Jurkat, Clone E6-1 (cell line): Measurements from ENCODE around the genes ITM2B and CDADC1.

DNA sequence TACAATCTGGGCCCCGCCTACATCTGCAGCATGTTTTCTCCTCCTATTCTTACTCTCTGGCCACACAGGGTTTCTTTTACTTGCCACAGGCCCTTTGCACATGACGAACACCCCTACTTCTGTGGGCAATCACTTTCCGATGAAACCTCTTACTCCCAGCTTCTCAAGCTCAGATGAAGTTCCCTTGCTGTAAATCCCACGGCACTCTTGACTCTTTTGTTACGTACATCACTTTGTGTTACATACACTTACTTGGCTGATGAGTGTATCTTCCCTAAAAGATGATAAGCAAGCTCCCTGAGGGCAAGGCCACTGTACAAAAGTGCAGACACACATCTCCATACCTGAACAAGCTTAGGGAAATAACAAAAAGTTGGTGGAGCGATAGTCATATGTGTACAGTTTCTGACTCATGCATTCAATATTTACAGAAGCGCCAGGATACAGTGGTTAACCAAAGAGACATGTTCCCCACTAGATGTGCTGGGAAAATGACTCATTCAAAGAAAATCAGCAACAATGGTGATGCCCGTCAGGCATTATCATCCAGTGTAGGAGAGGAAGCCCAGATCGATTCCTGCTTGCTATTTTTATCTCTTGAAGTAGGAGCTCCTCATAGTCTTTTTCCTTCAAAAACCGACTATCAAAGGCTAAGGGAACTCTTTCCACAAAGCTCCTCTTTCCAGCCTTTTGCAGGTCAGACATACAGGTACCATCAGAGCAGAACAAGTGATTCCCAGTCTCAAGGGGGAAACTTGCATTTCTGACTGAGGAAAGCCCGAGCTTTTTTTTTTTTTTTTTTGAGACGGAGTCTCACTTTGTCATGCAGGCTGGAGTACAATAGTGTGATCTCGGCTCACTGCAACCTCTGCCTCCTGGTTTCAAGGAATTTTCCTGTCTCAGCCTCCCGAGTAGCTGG is 32.3 kb downstream of the RUBCNL start:
- RRBS = no CpG with 5 or more reads among the region's 14 CpGs

- RRBS = no CpG with 5 or more reads among the region's 2 CpGs
These were observed 32.8 kb upstream of the LRCH1 start for GRCh38 chr13:46520148-46520557.

DNA sequence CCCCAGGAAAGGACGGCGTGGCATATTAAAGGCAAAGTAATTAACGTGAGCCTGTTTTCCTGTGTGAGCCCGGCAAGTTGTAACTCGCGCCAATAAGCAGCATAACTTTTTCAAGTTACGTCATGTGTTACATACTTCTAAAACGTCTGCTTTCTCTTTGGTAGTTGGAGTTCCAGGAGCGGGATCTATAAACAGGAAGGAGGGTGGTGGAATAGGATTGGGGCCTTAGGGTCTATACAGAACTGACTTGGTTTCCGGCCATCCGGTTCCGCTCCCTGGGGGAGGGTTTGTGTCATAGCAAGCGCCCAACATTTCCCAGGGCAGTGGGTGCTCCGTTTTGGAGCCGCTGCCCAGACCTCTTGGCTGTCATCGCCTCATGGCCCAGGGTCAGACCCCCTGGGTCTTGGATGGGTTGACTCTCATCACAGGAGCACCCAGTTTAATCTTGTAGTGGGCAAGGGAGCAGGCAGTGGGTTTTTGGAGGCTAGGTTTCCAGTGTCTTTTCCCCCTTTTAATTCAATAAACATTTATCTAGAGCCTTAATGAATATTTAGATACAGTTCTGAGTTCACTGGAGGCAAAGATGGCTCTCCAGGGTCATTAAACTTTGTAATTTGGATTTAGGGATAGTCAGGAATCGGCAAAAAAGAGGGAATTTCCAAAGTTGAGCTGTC is 1.6 kb downstream of the LRCH1 start:
- RRBS = no CpG with 5 or more reads among the region's 17 CpGs

DNA sequence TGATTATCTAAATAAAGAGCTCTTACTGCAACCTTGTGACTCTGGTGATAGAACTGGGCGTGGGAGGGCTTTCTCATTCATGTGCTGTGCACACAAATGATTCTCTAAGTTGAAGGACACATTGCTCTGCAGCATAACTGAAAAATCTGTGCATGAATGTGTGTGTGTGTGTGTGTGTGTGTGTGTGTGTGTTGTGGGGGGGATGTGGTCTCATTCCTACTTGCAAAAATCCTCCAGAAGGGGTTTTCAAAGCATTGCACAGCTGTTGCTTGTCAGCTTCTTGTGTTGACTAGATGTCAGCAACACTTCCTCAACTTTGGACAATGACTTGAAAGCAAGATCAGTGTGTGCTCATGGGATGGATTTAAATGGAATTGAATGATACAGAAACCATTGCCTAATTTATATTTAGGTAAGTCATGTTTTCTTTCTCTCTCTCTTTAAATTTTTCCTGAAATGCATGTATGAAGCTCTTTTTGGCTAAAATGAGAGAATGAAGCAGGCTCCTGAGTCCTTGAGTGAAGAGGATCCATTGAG is 22.5 kb downstream of the LRCH1 start:
- RRBS = no CpG with 5 or more reads among the region's 1 CpG

DNA sequence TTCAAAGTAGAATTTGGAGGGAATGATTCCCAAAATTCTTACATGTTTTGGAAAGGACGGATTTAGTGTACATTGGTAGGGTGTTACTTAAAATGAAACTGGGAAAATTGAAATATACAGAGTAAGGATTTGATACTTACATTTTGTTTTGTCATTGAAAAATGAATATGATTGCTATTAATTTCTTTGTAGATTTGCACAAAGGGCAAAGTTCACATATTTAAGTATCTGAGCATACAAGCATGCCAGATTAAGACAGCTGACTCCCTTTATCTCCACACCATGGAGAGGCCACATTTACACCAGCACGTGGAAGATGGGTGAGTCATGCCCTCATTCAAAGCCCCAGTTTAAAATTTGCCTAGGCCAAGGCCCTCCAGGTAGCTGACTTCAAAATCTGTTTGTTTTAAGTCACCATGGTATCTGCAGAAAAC is 109.3 kb downstream of the ESD start:
- RRBS = no CpG with 5 or more reads among the region's 2 CpGs

DNA sequence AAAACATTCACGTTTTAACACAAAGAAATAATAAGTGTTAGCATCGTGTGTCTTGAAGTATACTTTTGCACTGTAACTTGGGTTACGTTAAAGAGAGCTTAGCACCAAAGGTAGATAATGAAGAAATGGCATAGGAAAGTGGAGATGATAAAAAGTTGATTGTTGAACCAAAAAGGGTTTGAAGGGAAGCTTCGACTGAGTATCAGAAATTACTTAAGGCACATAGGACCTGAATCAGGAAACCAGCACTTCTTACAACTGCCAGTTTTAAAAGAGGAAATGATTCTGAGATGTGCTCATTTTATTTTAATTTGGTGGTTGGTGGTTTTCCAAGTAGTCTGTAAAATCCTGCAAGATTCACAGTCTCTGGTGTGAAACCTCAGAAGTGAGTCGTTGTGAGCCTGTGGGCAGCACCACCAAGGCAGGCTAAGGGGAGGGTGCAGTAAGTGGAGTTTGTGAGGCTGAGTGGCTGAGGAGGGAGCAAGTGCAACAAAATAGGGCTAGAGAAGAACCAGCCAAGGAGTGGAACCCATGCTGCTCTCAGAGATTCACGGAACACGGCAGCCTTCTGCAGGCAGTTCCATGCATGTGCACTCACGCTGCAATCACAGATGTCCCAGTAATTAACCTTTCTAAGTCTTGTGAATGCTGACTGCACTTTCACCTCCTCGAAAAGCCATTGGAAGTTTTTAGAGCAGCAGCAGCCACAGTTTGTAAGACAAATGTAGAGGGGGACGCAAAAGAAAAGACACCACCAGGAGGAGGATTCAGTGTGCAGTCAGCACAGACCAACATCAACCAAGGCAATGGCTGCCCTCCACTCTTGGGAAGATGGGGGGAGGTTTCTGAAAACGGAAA is 45.1 kb downstream of the ESD start:
- RRBS = no CpG with 5 or more reads among the region's 11 CpGs

- RRBS = no CpG with 5 or more reads among the region's 3 CpGs
These were observed 318.8 kb upstream of the HTR2A start for GRCh38 chr13:47215661-47216093.

- RRBS = 2% methylated on average over 12 of the region's 76 CpGs
These were observed at the start of gene ITM2B for GRCh38 chr13:48232886-48233565. Gene ITM2B (plus strand): TSS chr13:48233206.

GRCh38 chr13:48234812-48235551 is 2.0 kb downstream of the ITM2B start:
- RRBS = no CpG with 5 or more reads among the region's 8 CpGs

DNA sequence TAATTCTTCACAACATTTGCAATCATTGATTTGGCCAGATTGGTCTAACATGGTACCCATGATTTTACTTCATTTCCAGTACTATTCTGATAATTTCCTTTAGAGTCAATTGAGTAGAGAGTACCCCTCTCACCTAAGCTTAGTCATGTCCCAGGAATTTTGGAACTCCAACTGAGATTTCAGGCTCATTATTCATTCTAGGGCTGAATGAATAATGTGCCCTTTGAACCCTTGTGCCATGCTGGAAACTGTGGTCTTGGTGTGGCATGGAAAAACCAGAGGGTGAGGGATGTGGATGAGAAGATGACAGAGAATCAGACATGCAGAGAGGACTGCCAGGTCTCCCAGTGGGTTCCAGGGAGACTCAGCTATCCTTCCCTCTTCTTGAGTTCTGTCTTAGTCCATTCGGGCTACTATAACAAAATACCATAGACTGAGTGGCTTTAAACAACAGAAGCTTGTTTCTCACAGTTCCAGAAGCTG is 30.2 kb downstream of the ITM2B start:
- RRBS = no CpG with 5 or more reads among the region's 1 CpG

- RRBS = no CpG with 5 or more reads among the region's 2 CpGs
These were observed 7.7 kb downstream of the LPAR6 start for GRCh38 chr13:48405271-48405628.

DNA sequence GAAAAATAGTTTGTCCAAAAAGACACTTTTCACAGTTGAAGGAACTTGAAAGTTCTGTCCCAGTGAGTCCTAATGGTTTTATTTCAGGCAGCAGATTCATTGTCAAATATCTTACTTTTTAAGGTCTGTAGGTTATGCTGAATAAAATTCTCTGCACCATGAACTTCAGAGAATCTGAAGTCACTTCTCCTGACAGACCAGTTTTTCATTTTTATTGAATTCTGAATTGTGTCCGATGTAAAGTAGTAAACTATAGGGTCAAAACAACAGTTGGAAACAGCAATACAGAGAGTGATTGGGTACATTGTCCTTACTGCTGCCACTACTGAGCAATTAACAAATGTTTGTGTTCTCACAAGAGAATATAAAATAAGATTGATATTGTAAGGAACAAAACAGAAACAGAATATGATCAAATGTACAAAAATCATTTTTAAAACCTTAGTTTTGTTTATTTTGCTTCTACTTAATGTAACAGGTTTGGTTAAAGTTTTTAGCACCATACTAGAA is 1.6 kb downstream of the LPAR6 start:
- RRBS = no CpG with 5 or more reads among the region's 1 CpG

- RRBS = no CpG with 5 or more reads among the region's 4 CpGs
These were observed 48.1 kb upstream of the RCBTB2 start for GRCh38 chr13:48581084-48581353.

DNA sequence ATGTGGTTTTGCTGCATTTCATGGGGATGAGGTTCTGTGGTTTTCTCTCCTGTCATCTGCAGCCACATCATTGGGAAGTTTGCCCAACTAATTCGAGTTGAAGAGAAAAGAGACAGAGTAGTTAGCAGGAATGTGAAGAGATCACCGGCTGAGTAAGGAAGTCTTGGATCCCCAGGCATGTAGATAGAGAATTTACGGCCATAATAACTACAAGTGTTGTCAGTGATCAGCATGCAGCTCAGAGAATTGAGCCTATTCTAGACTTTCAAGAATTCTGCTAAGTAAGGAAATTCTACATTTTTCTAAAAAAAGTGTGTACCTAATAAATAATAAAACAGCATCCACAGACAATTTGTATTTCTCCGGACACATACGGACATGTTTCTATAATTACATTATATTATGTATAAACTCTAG is 122.2 kb downstream of the CYSLTR2 start:
- RRBS = no CpG with 5 or more reads among the region's 5 CpGs

GRCh38 chr13:48980089-48980657 is 4.5 kb downstream of the FNDC3A start:
- RRBS = no CpG with 5 or more reads among the region's 2 CpGs

DNA sequence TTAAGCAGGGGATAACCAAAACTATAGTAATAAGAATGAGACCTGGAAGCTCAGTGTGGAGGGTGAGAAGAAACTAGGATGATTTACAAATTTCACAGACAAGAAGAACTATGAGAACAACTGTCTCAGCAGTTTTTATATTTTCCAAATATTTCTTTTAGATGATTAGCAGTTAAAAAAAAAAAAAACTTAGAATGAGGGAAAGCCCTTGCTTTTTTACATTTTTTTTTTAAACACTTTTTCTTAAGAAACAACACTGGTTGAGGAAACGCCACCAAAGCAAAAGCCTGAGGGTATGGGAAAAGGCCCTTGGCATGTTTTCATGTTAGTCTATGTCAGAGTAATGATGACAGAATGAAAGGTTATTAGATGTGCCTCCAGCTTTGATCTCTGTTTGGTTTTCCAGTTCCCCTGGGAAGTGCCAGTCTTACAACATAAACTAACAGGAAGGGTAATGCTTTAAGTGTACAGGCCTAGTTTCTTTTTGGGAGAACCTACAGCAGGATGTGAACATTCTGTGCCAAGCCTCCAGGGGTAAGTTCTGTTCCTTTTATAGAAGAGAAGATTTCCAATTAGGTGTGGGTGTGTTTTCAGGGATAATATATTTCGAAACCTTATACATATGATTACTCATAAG is 121.5 kb downstream of the FNDC3A start:
- RRBS = no CpG with 5 or more reads among the region's 2 CpGs

DNA sequence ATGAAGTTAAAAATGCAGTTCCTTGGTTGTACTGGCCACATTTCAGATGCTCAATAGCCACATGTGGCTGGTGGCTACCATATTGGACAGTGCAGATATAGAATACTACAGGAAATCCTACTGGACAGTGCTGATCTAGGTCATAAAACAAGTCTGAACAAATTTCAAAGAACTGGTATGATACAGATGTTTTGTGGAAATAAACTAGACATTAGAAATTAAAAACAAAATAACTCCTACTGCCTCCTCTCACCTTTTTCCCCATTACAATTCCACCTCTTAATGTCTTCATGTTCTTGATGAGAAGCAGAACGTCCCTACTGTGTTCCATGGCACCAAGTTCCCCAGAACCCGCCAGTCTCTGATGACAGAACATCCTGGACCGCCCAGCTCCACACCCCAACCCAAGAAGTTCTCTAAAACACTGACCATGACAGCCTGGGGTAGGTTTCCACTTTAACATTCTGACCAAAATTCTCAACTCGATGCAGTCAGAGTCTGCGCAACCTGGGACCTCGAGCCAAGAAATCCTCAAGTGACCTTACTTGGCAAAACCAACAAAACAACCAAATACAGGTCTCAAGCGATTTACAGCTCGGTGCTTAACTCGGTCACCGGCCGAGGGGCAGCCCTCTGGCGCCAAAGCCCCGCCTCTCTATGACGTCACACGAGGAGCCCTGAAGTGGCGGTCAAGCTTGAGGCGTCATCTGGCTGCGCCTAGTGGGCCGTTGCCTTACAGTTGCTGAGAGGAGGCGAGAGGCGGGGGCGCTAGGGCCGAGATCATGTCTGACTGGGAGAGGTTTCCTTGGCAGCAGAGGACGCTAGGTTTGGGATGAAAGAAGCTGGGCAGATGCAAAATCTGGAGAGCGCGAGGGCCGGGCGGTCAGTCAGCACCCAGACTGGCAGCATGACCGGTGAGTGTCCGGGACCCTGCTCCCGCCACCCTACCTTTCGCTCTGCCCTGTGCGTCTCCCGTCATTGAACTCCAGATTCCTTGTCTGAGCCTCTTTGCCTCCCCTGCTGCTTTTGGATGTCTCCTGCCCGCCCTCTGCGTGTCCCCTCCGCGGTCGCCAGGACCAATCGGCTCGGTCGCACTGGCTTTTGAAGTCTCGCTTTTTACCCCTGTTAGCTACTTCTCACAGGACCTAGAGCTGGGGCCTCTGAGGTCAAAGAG is at the start of gene CDADC1:
Gene CDADC1 (plus strand): TSS at position 720 of the 1,174 bp plus-strand sequence.
- RRBS = 0% methylated on average over 2 of the region's 43 CpGs

- RRBS = no CpG with 5 or more reads among the region's 6 CpGs
These were observed 45.0 kb downstream of the CDADC1 start for GRCh38 chr13:49292607-49293282.

DNA sequence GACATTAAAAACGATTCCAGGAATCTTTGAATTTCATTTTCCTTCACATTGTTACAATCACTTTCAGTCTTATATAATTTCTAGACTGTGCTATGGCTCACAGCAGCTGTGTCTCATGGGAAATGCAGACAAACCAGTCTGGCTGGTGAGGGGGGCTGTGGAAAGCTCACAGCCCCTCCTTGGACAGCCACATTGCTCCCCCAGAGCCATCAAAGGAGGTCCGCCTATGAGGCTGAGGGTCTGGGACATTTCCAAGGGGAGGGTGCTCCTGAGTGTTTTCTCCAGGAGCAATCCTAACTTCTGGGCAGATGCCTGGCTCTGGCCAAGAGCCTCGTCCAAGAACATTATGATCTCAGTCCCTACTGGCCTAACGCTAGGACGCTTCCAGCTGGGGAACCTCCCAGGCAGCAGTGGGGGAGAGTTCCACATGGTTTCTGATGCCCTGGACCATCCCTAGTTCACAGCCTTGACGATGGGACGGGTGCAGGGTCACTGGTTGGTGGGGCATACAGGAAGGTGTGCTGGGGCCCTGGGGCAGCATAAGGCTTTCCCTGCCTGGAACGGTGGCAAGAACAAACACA is 60.4 kb downstream of the CDADC1 start:
- RRBS = no CpG with 5 or more reads among the region's 8 CpGs

DNA sequence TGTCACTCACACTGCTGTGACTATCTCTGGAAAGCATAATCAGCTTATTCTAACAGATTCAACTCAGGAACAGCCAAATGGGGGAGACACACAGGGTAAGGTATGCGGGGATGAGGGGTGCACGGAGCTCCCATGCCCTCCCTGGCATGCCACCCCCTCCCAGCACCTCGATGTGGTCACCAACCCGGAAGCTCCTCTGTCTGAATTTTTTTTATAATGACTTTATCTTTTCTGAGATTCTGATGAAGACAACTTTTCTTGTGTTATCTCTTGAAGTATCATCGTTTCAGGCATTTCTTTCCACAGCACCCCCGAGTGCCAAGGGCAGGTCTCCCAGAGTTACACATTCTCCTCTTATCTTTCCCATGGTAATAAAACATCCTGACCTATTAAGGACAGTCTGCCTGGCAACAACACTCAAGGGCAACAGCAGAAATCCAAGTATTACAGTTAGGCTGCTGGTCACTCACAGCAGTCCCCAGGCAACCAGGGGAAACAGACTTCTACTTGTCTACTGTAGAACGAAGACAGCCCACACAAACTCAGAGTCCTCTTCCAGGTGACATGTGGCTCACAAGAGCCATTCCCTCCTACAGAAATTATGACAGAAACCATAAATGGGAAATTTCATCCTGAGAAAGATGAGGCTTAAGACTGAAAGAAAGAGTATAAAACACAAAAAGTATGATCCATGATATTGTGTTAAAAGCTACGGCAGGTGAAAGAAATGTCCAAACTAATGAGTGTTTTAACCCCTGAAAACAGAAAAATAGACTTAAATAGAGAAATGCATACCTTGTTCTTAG is 24.4 kb downstream of the RCBTB1 start:
- RRBS = no CpG with 5 or more reads among the region's 8 CpGs